Mucosa of descending colon (tissue), 1 donor: ENCODE measurements around the genes MT2A, MT1B and MT1H.

GRCh38 chr16:54936468-54937064 lies 5.9 kb downstream of the IRX5 start:
- PRO-cap = no peak

- PRO-cap = no peak
Measured at GRCh38 chr16:55271990-55272656, 51.9 kb upstream of the IRX6 start.

DNA sequence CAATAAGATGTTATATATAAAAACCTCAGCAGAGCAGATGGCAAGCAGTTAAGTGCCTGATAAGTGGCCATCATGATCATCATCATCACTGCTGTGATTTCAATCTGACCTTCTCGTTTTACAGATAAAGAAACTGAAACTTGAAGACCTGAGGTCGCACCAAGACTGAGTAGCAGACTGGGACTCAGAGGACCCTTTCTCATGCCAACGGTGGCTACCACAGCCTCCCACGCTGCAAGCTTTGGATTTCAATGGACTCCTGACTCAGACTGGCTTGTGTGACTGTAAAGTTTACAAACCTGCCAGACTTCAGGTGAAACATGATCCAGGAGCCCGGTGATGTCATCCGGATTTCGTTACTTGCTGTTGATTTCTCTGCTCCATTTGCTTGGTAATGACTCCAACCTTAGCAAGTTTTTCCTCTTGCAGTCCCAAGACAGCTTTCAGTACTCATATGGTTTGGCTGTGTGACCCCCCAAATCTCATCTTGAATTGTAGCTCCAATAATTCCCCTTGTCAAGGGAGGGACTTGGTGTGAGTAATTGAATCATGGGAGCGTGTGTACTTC lies 26.9 kb upstream of the IRX6 start:
- PRO-cap = no peak

DNA sequence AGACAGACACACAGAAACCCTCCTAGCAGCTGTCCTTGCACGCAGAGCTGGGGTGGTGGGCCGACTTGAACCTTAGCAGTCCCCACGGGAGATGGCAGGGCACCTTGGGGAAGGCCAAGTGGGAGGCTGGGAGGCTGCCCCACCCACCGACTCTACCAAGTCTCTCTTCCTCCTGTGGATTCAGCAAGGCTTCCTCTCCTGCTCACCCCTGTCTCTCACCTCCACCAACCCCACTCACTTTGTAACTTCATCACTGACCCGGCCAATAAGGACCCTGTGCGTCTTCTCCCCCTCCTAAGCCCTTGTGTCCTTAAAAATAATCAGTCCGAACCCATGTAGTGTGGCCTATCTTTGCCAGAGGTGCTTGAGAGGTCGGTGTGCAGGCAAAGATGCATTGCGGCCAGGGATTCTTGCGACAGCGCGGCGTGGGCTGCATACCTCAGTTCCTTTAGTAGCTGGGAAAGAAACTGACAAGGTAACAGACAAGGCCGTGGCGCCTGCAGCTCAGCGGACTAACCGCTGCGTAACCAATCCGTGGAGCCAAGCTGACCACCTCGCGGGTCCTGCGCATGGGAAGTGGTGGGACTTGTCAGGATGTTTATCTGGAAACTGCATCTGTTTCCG lies 6.5 kb downstream of the IRX6 start:
- PRO-cap = no peak

GRCh38 chr16:55495917-55496364 lies 12.9 kb upstream of the LPCAT2 start:
- PRO-cap = no peak

DNA sequence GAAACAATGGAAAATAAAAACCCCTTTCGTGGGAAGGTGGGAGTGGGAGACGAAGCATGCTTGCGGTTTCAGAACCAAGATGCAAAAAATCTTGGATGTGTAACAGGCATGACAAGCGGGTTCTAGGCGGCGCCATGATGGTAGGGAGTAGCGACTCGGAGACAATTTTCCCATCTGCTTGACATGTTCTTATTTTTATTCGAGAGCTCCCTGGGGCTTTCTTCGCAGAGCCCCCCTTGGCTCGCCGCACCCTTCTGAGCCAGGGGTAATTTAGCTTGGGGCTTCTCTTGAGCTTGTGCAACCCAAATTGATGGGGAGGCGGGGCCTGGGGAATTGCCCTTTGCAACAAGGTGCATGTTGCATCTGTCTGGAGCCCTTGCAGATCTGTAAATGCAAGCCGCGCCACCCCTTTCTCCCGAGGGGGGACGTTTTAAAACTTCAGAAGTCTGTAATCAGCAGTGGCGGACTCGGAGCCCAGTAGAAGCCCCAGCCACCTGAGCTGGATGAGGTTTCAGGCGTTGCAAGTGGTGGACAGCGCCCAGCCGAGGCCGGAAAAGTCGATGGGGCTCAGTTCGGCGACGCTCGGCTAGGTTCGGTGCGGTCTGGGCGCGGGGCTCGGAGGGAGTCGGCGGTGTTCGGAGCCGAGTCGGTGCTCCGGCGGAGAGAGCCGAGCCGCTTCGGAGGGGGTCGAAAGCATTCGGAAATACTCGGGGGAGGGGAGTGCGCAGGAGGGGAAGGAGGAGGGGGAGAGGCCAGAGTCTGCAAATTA lies 2.9 kb downstream of the GNAO1 start:
- PRO-cap = no peak

GRCh38 chr16:56234809-56235165 lies 43.5 kb downstream of the GNAO1 start:
- PRO-cap = no peak

- PRO-cap = no peak
Measured at GRCh38 chr16:56312009-56312484, 113.3 kb downstream of the AMFR start.

- PRO-cap = no peak
Measured at GRCh38 chr16:56356207-56357079, 68.9 kb downstream of the AMFR start.

DNA sequence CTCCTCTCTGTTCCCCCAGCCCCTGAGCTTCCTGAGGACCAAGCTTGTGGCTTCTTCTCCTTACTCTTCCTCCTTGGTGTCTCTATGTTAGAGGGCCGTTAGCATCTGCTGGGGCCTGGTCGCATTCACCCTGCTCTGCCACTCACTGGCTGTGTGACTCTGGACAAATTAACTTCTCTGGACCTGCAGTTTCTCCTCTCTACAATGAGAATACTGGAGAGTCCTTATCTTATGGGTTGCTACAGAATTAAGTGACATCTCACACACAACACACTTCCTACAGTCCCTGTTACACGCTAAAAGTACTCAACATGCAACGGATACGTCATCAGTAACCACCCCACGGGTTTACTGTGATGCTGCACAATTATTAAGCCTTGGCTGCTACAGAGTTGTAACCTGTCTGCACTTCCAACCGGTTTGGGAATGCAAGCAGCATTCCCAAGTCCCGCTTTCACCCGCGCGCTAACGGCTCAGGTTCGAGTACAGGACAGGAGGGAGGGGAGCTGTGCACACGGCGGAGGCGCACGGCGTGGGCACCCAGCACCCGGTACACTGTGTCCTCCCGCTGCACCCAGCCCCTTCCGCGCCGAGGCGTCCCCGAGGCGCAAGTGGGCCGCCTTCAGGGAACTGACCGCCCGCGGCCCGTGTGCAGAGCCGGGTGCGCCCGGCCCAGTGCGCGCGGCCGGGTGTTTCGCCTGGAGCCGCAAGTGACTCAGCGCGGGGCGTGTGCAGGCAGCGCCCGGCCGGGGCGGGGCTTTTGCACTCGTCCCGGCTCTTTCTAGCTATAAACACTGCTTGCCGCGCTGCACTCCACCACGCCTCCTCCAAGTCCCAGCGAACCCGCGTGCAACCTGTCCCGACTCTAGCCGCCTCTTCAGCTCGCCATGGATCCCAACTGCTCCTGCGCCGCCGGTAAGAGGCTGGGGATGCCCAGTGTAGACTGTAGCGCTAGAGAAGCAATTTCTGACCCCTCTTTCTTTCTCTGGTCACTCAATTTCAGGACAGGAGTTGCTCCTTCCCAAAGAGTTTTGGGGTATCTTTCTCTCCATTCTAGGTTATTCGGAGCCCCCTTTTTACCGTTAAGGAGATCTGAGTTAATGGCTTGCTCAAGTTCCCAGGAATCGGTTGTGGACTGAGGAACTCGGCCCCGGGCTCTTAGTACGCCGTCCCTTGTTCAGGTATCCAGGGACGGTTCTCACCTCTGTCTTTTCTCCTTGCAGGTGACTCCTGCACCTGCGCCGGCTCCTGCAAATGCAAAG lies at the start of gene MT2A:
Gene MT2A, plus strand, starts transcription at position 816 of the 1,262 bp plus-strand sequence.
- PRO-cap = bidirectional peak, plus-strand start at position 816 of the sequence, minus-strand start at position 712 of the sequence

- PRO-cap = no peak
Measured at GRCh38 chr16:56611052-56611320, 2.6 kb downstream of the MT2A start.

- PRO-cap = no peak
Measured at GRCh38 chr16:56651625-56651941, at the start of gene MT1B. TSS of gene MT1B (plus strand) at chr16:56651886.

GRCh38 chr16:56668979-56670024 lies at the start of gene MT1H:
TSS of gene MT1H (plus strand) at chr16:56669814.
- PRO-cap = unidirectional peak, minus-strand start at chr16:56669554; unidirectional peak, minus-strand start at chr16:56669670

GRCh38 chr16:56933642-56934157 lies 1.8 kb downstream of the HERPUD1 start:
- PRO-cap = no peak

- PRO-cap = no peak
Measured at GRCh38 chr16:56934158-56934598, 2.2 kb downstream of the HERPUD1 start.

DNA sequence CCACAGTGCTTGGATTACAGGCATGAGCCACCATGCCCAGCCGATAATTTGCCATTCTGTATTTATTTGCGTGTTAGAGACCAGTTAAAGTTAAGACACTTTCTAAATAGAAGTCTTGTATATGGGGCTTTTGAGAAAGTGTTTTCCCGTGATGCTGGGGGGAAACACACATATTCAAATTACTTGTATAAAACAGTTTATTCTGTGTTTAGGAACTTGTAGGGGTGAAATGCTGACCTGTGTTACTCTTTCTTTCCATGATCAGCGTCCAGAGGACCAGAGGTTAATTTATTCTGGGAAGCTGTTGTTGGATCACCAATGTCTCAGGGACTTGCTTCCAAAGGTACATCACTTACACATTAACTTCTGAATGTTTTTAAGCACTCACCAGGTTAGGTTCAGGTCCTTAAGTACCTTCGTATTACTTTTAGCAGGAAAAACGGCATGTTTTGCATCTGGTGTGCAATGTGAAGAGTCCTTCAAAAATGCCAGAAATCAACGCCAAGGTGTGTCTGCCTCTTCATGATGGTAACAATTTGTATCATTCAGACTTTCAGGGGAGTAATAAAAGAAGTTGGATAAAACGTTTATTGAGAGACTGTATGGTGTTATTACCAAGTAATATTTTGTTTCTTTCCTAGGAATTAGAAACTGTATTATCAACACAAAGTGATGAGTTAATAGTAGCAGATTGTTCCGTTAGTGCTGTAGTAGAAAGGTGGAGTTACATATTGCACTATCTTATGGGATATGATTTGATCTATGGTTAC lies 3.2 kb downstream of the HERPUD1 start:
- PRO-cap = no peak

- PRO-cap = no peak
Measured at GRCh38 chr16:57062161-57062810, 30.1 kb upstream of the CPNE2 start.

DNA sequence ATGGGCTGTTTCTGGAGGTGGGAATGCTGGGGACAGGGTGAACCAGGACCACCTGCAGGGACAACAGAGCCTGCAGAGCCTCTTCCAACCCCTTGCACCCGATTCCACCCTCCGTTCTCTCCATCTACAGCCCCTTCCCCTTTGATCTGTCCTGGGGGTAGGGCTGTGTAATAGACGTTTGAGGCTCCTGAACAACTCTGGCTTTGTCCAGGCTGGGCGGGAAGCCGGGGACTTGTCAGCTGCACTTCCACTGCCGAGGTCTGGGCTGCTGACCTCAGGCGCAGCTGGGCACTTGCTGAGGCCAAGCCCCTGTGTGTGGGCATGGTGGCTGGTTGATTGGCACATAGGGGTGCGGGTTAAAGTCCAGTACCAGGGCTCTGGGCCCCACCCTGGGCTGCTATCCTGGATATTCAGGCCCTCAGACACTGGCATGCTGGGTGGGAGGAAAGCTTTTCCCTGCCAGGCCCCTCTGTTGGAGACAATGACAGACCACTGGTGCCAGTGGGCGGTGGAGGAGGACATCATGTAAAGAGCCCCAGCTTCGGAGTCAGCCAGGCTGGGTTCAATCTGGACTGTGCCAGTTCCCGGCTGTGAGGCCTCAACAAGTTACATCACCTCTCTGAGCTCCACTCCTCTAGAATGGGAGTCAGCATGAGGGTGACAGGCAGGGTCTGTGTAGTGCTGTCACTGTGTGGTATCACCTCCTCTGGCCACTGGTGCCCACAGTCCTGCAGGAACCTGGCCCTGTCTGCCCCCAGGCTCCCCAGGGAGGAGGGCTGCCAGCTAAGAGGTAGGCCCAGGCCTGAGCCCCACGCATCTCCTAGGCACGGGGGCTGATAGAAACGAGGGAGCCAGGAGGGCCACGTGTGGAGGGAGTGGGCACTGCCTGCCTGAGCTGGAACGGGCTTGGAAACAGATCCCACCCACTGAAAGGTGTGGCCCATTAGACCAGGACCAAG lies 42.6 kb downstream of the PSME3IP1 start:
- PRO-cap = bidirectional peak, plus-strand start at position 244 of the sequence, minus-strand start at position 262 of the sequence

- PRO-cap = no peak
Measured at GRCh38 chr16:57235065-57235824, 9.8 kb upstream of the ARL2BP start.

DNA sequence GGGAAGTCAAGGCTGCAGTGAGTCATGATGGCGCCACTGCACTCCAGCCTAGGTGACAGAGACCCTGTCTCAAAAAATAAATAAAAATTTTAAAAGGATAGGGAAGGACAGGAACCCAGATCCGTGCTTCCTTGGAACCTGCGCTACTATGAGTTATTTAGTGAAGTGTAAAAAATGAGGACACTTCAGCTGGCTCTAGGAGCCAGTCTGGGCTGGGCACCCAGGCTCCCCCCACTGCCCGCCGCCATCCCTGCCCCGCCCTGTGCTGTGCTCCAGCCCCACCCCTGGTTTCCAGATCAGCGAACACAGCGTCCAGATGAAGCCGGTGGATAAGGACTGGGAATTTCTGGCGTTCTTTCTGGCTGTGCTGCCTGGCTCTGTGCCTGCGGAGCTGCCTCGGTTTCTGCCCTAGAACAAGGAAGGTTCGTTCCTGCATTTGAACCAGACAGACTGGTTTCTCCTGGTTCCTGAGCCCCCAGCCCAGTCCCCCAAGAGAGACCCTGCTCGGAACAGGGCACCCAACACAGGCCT lies 18.5 kb downstream of the PLLP start:
- PRO-cap = bidirectional peak, plus-strand start at position 302 of the sequence, minus-strand start at position 150 of the sequence